Measurements from ENCODE around the genes FBXO38 and ADRB2.

- RRBS, result no CpG with 5 or more reads among the region's 6 CpGs
These were observed 182.2 kb upstream of the HMHB1 start for GRCh38 chr5:143629551-143630363.

DNA sequence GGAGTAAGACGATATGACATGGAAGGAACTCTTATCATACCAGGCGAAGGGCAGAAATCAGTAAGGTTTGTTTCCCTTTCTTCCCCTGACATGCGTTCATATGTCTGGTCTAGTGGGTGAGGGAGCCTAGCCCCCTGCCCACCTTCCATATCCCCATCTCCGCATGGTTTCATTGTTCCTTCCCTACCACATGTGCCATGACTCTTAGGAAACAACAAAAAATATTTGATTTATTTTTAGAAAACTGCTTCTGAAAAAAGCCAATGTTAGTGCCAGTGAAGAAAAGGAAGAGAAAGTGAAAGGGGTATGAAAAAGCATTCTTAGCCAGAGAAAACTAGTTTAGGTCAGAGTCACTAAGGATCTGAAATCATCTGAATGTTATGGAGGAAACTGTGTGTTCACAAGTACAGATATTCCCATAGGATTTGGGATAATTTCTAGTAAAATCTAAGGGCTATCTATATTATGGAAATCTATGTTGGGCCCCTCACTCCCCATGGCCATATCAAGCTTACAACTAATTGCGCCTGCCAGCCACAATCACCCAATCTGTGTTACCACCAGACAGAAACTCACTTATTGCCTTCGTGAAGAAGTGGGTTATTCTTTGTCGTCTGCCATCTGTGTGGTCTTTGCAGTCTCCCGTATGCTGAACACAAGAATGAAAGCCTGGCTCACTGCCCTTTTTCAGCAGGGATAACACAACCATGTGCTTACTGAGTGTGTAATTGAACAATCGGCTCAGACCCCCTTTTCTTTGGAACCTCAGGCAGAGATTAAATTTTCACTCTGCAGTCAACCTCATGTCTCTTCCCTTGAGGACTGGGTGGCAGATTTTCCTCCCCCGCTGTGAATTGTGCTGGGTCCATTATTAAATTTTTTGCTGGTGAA, 19.8 kb upstream of the HMHB1 start:
- RRBS, result no CpG with 5 or more reads among the region's 10 CpGs

DNA sequence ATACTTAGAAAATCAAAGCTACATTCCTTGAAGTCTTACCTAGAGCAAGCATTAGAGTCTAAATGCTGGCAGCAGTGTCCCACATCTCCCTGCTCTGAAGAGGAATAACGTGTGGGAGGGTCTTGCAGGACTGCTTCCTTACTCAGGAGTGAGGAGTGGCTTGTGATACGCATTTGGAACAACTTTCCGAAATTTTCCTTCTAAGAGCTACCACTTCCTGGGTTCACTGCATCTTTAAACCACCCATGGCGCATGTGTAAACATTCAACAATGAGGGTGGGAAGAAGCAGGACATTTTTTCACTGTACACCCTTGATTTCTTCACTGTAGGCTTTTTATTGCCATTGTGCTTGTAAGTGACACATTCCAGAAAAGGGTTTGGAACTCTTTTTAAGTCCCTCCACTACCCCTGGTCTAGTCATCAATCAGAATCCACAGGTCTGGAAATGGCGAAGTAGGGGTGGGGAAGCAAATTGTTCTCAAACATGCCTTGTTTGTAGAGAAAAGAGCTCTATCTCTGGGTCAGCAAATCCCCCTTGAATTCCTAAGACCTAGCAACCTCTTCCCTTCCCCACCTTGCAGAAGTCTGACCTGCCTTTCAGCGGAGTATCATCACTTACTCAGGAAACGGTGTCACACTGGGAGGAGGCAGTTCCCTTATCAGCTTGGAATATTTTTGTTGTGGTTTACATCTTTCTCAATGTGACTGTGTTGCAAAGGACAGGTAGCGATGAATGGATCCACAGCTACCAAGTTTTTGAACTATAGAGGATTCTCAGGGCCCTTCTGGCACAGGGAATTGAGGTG, 3.1 kb downstream of the SH3RF2 start:
- RRBS, result no CpG with 5 or more reads among the region's 8 CpGs

GRCh38 chr5:145942137-145942602, 5.8 kb downstream of the SH3RF2 start:
- RRBS, result no CpG with 5 or more reads among the region's 3 CpGs

DNA sequence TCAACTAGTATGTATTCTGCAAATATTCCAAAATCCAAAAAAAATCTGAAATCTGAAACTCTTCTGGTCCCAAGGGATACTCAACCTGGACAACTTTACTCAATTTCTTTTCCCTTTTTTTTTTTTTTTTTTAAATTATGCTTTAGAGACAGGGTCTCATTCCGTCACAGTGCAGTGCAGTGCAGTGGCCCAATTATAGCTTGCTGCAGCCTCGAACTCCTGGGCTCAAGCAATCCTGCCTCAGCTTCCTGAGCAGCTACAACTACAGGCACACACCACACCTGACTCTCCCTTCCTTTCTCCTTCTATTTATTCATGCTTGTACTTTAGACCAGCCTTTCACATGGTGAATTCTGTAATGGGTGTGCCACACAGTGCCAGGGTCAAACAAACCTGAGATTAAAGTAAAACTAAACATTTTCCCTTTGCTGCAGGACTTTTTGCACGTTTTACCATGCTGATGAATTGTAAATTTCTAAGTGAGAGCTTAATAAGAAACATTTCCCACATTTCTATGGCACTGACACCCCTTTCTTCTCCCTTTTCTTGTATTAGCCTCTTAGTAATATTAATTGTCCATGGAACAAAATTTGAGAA, 7.9 kb downstream of the SH3RF2 start:
- RRBS, result no CpG with 5 or more reads among the region's 3 CpGs

GRCh38 chr5:146223239-146223725, 19.9 kb downstream of the RBM27 start:
- RRBS, result no CpG with 5 or more reads among the region's 2 CpGs

GRCh38 chr5:146458600-146459570, 11.8 kb downstream of the TCERG1 start:
- RRBS, result no CpG with 5 or more reads among the region's 10 CpGs

- RRBS, result no CpG with 5 or more reads among the region's 1 CpG
These were observed 23.8 kb downstream of the TCERG1 start for GRCh38 chr5:146470776-146471403.

GRCh38 chr5:147290274-147290693, 55.5 kb downstream of the STK32A start:
- RRBS, result no CpG with 5 or more reads among the region's 2 CpGs

DNA sequence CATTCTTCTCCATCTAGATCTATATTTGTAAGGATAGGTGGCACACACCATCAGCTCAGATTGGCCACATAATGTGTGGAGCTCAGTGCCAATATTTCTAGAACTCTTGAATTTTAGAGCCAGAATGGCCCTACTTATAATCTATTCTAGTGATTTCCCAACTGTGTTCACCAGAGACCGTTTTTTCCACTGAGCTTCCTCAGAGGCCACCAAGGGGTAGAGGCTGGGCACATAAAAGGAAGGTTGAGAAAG, 27.5 kb downstream of the DPYSL3 start:
- RRBS, result no CpG with 5 or more reads among the region's 1 CpG

GRCh38 chr5:147508822-147509759, 777 bp downstream of the DPYSL3 start:
- RRBS, result 26% methylated on average over 23 of the region's 62 CpGs

DNA sequence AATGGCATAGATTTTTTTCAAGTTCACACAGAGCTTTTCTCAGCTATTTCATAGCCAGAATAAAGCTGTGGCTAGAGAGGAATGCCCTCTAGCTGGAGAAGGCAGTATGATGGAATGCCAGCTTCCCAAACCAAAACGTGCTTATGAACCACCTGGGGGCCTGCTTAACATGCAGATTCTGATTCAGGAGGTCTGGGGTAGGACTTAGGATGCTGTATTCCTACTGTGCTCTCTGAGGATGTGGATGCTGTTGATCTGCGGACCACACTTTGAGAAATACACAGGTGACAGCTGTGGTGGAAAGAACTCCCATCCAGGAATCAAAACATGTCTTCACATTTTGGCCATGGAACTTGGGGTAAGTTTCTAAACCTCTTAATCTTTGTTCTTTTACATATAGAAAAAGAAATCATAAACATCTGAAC, 49.9 kb upstream of the DPYSL3 start:
- RRBS, result no CpG with 5 or more reads among the region's 2 CpGs

DNA sequence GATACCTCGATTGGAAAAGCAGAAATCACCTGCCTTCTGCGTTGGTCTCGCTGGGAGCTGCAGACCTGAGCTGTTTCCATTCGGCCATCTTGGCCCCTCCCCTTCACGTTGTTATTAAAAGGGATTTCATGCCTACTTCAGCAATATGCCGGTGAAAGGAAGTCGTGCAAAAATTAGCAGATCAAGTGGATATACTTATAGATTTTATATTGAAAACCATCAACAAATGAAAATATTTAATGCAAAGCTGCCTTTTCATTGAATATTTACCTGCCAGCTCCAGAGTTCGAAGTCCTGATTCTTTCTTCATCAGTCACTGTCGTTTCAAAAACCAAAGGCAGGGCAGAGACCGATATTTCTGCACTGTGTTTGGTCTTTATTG, 123.1 kb downstream of the JAKMIP2 start:
- RRBS, result no CpG with 5 or more reads among the region's 10 CpGs

DNA sequence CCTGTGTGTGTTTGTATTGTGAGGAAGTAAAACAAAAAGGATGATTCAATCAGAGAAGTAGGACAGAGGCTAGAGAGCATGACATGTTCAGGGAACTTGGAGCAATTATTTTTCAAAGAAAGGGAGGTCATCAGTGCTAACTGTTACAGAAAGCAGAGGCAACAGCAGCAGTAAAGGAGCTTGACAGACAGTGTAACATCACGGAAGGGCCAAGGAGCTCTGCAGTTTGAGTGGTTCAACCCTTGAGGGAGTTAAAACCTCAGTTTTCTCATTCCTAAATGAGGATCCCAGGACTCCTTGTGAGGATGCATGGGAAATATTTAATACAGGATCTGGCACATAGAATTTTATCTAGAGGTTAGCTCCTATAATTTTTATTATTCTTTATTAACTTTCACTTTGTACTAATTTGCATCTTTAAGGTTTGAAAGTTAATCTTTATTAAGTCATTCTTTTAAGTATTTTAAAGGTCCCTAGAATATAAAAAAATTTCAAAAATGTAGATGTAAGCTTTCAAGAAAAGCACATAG, 13.0 kb downstream of the SPINK1 start:
- RRBS, result no CpG with 5 or more reads among the region's 1 CpG

- RRBS, result no CpG with 5 or more reads among the region's 5 CpGs
These were observed 5.1 kb upstream of the C5orf46 start for GRCh38 chr5:147911437-147911796.

- RRBS, result no CpG with 5 or more reads among the region's 4 CpGs
These were observed 24.4 kb downstream of the SPINK5 start for GRCh38 chr5:148088023-148088688.

DNA sequence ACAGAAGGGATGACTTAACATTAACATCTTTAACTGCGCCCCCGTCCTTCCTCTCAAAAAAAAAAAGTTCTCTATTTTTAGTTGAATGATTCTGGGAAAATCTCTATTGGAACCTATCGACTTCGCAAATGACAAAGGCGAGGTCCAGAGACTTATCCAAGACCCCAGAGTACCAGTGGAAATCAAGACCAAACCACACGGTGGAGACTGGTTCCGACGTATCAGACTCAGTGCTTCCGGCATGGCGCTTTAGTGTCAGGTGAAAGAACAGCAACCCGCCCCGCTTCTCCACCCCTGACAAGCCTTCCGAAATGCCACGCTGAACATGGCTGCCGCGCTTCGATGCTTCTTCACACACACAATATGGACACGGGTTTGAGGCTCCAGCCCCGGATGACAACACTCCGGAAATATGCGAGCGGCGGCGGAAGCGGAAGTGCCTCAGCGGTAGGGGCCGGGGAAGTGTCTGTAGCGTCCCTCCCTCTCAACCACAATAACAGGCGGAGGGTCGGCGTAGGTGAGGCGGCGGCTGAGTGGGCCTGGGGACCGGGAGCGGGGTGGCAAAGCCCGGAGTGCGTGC, at the start of gene FBXO38:
Gene FBXO38 (plus strand): TSS at position 436 of the 580 bp plus-strand sequence.
- RRBS, result 6% methylated on average over 12 of the region's 37 CpGs

DNA sequence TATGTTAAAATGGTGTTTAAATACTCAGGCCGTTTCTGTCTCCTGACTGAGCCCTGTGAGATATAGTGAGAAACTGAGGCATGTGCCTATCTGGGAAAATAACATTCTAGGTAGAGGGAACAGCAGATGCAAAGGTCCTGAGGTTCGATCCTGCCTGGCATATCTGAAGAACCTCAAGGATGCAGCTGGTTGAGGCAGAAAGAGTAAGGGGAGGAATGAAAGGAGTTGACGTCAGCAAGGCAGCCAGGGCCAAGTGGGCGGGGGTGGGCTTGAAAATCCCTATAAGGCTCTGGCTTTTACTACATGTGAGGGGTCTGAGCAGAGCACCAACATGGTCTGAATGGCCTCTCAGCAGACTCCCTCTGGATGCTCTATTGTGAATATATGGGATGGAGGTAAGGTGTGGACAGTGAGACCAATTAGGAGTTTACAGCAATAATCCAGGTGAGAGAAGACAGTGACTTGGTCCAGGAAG, 69.7 kb downstream of the FBXO38 start:
- RRBS, result no CpG with 5 or more reads among the region's 4 CpGs

- RRBS, result 7% methylated on average over 16 of the region's 61 CpGs
These were observed at the start of gene ADRB2 for GRCh38 chr5:148825966-148826887. ADRB2 (plus strand) TSS chr5:148826611.

- RRBS, result 91% methylated on average over 3 of the region's 10 CpGs
These were observed 32.3 kb downstream of the ADRB2 start for GRCh38 chr5:148858442-148859312.